SK-MEL-5 (cell line): ENCODE measurements around a stretch of chr17.

RAMPAGE:
- cytosol, long total RNA, result no peak
- long total RNA, result no peak
- nucleus, long total RNA, result no peak
These were observed 33.5 kb downstream of the GNA13 start for GRCh38 chr17:65022817-65023694.

RAMPAGE:
- cytosol, long total RNA, result no peak
- long total RNA, result no peak
- nucleus, long total RNA, result no peak
These were observed 6.0 kb upstream of the GNA13 start for GRCh38 chr17:65062511-65062965.

DNA sequence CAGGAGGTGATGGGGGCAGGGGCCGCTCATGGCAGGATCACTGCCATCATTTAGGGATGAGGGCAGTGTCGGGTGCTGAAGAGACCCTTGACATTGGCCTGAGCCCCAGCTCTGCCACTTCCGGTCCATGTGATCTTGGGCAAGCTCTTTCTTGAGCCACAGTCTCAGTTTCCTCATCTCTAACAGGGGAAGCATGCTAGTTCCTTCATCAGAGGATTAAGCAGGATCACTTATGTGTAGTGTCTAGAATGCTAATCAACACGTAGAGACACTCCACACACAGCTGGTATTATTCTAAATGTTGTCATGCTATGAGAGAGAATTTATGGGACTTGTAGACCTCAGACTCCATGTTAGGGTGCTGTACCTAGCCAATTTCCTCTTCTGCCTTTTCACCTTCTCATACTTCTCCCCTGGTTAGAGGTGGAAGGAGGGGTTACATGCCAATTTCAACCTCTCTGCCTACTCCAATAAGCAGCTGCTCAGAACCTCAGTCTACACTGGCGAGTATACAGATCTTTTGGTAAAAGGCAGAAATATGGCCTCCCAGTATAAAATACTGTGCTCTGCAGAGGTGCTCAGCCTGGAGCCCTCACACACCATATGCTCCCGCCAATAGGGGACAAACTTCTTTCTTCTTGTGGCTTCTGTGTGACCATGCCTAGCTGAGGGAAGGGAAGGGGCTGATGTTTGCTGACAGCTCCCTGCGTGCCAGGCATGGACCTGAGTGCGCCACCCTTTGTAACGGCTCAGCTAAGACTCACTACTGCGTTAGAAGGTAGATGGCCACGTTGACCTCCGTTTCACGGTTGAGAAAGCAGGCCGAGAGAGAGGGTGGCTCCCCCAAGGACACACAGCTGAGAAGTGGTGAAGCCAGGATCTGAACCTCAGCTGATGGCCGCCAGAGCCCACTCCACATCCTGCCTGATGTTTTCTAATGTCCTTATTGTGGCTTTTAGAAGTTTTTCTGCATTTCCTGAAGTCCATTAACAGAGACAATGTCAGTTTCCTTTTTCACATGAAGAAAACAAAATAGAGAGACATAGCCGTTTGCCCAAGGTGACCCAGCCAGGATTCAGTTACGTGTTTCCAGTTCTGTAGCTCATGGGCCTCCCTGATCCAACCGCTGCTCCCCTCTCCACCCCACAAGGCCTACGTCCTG, 44.8 kb downstream of the RGS9 start:
RAMPAGE:
- cytosol, long total RNA, result no peak
- long total RNA, result no peak
- nucleus, long total RNA, result no peak

DNA sequence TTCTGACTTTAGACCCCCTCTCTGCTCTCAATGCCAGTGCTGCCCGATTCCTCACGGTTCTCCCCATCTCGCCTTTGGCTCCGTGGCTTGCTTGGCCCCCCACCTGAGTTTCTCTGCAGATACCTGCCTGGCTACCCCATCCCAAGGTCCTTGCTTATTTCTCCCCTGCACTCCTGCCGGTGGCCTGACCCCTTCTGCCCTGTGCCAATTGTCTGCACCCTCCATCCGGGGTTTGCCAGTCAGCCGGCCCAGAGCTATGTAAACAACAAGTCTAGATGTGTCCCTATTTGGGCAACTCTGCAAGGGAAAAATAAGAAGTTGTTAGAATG, 46.4 kb downstream of the RGS9 start:
RAMPAGE:
- cytosol, long total RNA, result no peak
- long total RNA, result no peak
- nucleus, long total RNA, result no peak

DNA sequence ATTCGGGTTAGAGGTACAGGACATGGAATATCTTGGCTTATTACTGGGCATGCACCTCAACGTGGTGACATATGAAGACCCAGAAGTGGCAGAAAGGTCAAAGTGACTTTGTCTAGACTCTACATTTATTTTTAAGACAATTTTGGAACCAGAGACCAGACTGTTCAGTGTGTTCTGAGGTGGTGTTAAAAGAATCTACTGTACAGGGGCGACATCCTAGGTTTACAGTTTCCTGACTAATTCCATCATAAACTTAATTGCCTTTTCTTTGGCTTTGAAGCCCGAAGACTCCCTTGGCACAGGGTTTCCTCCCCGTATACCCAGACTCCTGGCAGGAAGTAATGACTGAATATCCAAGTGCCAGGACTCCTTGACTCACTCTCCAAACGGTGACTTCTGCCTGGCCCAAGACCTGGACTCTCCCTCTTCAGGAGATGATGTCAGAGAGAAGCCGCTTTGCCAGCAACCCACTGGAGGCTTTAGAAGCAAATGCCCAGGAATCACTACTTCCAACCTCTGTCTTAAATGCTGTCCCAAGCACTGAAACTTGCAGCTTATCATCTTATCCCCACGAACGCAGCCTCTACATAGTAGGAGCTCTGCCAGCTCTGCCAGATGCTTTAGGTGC, 146.4 kb downstream of the RGS9 start:
RAMPAGE:
- cytosol, long total RNA, result no peak
- long total RNA, result no peak
- nucleus, long total RNA, result no peak

DNA sequence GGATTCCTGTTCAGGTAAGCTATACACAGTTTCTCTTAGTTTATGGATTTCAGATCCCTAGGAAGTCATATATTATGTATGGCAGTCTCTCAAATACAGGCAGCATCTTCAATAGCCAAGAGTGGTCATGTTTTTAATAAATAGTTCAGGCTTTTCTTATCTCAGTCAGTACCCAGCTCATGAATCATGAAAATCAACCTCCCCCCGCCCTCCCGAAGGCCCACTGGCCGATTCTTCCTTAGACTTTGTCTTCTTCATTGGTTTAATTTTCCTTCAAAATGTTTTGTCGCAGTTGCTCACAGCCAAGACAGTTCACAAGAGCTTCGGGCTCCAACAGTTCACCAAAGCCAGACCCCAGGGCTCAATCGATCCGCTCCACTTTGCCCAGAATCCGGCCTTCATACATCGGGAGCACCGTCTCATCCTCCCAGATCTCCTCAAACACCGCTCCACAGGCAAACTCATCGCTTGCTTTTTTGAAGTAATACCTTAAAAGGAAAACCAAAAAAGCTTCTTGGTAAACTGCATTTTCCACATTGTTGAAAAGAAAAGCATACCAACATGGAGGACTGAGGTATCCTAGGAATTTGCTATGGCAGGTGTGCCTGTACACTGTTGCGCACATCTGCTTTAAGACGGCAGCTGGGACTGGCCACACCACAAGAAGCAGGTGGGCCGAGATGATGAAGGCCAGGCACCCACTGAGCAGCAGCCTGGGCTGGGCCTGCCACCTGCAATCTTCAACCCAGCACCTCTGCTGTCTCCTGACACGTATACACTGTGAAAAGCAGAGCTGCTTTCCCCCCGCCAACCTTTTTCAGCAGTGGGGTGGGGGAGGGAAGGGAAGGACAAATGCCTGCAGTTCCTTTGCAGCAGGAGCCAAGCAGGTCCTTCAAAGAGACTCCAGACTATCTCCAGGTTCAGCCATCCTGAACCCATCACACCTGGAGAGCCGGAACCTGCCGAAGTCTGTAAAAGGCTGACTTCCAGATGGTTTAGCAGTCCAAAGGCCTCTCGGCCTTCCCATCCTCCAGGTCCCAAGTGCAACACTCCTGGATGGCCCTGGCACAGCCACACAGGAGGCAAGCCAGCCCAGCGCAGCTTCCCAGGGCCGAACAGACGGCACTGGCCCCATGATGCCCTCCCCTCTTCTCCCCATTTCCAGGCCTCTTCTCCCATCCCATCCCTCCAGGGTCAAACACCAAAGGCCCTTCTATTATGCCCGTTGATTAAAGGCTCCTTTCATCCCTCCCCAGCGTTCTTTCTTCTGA, 31.4 kb downstream of the AXIN2 start:
RAMPAGE:
- cytosol, long total RNA, result no peak
- long total RNA, result no peak
- nucleus, long total RNA, result no peak

DNA sequence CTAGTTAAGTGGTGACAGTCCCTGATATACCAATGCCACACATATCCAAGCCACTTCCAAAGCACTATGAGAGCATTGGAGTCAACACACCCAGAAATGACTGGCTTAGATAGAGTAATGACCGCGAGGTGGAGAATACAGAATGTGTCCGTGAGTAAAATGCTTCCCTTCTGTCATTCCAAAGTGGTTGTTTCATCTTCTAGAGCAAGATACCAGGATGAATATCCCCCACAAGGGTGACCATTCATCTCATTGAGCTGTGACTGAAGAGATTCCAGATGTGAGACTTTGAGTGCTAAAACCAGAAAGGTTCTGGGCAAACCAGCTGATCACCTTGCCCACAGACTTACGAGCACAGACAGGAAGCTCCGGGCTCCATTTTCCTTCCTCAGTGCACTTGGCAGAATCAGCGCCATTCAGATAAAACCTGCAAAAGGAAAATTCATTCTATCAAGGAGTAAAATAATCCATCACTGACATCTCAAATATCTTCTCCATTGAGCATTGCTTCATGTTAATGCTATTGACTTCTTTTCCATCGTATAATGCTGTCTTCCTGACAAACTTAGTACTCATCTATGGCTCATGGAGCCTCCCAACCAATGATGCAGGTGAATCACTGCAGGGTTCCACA, 5.8 kb downstream of the APOH start:
RAMPAGE:
- cytosol, long total RNA, result no peak
- long total RNA, result no peak
- nucleus, long total RNA, result no peak

DNA sequence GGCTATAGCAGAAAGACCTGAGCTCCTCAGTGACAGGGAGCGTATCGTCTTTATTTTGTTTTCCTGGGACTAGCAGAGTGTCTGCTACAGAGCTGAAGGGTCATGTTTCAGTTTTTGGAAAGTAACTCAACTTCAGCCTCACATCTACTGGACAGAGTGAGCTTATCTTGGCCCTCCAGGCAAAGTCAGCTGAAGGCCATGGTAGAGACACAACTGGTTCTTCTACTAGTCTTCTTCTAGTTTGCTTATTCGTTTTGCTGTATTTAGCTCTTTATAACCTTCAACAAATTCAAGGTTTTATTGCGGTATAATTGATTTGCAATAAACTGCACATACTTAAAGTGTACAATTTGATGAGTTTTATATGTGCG, 6.2 kb upstream of the PRKCA start:
RAMPAGE:
- cytosol, long total RNA, result no peak
- long total RNA, result no peak
- nucleus, long total RNA, result no peak

GRCh38 chr17:66533625-66534075, 231.2 kb downstream of the PRKCA start:
RAMPAGE:
- cytosol, long total RNA, result no peak
- long total RNA, result no peak
- nucleus, long total RNA, result no peak

RAMPAGE:
- cytosol, long total RNA, result no peak
- long total RNA, result no peak
- nucleus, long total RNA, result no peak
These were observed 245.7 kb downstream of the PRKCA start for GRCh38 chr17:66548067-66548562.

GRCh38 chr17:66610147-66610868, 224.6 kb upstream of the CACNG5 start:
RAMPAGE:
- cytosol, long total RNA, result no peak
- long total RNA, result no peak
- nucleus, long total RNA, result no peak

DNA sequence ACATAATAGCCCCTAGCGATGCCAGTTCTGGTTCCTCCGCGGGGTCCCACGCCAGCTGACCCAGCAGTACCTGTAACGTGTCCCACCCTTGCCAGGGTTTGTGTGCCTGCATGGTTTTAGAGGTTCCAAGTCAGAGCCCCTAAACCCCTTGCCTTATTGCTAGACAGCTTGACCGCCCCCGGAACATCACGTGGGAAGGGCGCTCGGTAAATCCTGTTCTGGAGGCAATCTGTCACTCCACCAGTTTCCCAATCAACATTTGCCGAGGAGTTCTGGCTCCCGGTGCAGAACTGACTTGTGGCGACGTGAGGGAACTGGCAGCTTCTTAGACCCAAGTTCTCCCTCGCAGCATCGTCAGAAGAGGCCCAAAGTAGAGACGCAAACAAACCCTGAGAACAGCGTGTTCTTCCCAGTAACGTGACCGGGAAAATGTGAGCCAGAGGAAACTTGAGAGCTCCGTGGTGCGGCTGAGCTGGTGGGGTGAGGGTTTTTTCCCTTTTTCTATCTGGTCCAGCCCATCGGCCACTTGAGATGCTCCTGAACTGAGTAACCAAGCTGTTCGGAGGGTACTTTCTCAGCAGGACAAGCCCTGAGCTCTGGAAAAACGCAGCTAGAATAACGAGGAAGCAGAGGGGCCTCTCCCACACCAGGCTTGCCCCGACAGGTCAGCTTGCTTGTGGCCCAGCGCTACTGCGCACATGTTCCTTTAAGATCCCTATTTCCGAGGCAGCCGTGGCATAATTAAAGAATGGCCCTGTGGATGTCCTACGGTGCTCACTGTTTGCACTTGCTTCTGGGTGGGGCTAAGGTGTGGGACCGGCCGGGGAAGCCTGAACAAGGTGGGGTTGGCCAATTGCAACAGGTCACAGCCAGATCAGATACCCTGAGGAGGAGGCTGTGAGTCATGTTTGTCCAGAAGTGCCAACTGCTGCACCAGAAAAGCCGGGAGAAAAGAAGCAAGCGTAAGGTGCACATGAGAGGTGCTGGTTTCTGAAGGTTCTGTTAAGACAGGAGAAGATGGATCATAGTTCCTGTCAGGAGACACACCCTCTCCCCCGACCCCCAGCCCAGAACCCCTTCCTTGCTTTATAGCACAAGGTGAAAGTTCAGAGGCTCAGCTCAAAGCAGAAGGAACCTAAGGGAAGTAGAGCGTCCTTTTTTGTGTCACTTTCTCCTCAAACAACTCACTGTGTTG, 158.7 kb upstream of the CACNG5 start:
RAMPAGE:
- cytosol, long total RNA, result no peak
- long total RNA, result no peak
- nucleus, long total RNA, result no peak

DNA sequence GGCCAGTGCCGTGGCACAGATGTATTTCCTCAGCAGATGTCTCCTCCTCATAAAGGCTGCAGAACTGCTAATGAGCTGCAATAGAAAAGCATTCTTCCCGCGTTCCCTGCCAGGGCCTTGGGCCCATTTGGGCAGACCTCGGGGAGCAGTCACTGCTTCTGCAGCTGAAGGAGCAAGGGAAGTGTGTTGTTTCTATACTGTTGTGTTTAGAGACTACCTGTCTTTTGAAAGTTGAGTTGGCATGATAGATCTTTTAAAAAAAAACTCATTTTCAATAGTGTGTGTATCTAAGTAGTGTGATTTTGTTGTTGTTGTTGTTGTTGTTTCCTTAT, 152.5 kb upstream of the CACNG5 start:
RAMPAGE:
- cytosol, long total RNA, result no peak
- long total RNA, result no peak
- nucleus, long total RNA, result no peak

GRCh38 chr17:66965958-66966719, 1.6 kb downstream of the CACNG4 start:
RAMPAGE:
- cytosol, long total RNA, result no peak
- long total RNA, result no peak
- nucleus, long total RNA, result no peak

GRCh38 chr17:67322118-67322643, 44.2 kb downstream of the PSMD12 start:
RAMPAGE:
- cytosol, long total RNA, result no peak
- long total RNA, result no peak
- nucleus, long total RNA, result no peak

DNA sequence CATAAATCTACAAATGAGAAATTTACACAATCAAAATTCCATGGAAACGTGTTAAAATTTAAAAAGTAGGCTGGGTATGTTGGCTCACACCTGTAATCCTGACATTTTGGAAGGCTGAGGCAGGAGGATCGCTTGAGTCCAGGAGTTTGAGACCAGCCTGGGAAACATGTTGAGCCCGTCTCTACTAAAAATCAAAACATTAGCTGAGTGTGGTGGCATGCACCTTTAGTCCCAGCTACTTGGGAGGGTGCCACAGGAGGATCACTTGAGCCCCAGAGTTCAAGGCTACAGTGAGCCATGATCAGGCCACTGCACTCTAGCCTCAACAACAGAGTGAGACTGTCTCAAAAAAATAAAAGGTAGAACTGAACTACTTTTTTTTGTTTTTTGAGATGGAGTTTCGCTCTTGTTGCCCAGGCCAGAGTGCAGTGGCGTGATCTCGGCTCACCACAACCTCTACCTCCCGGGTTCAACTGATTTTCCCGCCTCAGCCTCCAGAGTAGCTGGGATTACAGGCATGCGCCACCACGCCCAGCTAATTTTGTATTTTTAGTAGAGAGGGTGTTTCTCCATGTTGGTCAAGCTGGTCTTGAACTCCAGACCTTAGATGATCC, 17.6 kb downstream of the PSMD12 start:
RAMPAGE:
- cytosol, long total RNA, result no peak
- long total RNA, result no peak
- nucleus, long total RNA, result no peak

GRCh38 chr17:67378102-67378475, 1.0 kb downstream of the PITPNC1 start:
RAMPAGE:
- cytosol, long total RNA, result no peak
- long total RNA, result no peak
- nucleus, long total RNA, result no peak

GRCh38 chr17:67390165-67391205, 13.4 kb downstream of the PITPNC1 start:
RAMPAGE:
- cytosol, long total RNA, result no peak
- long total RNA, result no peak
- nucleus, long total RNA, result no peak

DNA sequence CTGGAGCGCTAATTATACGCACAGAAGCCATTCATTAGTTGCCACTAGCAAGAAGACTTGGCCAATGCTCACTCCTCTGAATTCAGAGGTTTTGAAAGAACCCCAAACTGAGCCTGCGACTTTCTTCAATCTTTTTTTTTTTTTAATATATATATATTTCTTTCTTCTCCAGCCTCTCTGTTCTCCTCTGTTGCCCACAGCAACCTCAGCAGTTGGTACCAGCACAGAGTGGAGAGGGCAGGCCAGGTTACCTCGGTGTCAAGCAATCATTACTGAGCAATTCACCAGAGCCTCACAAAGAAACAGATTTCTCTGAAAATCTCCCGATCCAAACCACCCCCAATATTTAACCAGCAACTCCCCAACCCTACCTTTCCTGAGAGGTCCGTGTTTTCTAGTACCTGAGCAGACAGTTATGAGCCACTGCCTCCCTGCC, 101.7 kb downstream of the PITPNC1 start:
RAMPAGE:
- cytosol, long total RNA, result no peak
- long total RNA, result no peak
- nucleus, long total RNA, result no peak

DNA sequence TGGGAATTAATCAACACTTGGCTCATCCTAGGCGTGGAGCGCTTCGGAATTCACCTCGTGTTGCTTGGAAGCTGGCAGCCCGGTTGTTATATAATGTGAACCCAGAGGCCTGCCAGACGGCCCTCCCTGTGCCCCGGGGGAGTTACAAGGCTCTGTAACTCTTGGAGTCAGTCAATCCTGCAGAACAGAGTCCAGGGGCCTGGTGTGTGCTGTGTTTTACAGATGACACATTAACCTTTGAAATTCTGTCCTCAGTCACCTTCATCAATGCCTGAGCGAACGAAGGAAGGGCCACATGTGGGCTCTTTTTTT, 111.1 kb downstream of the PITPNC1 start:
RAMPAGE:
- cytosol, long total RNA, result no peak
- long total RNA, result no peak
- nucleus, long total RNA, result no peak